SK-N-DZ (cell line): Measurements from ENCODE around the genes NSUN7, LIMCH1 and SHISA3.

DNA sequence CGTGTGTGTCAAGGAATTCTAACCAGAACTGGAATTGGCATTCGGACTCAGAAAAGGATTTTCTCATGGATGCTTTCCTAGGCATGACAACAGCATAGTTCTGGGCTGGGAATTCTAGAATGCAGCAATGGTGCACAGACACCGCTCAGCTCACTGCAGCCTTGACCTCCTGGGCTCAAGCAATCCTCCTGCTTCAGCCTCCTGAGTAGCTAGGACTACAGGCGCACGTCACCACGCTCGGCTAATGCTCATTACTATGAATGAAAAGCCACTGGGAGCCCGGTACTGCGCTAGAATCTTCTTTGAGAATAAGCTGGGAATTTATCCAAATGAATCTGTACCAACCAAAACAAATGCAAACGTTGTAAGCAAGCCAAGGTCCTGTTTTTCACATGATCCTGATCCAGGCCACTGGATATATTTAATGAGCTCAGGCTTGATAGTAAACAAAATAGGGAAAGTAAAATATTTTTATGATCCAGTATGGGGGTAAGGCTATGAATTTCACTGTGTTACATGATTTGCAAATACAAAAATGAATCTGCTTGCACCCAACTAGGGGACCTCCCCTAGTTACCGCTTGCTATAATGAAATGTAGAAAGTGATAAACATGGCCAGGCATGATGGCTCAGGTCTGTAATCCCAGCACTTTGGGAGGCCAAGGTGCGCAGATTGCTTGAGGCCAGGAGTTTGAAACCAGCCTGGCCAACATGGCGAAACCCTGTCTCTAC lies 105.0 kb downstream of the RBM47 start:
RAMPAGE:
- cytosol, long total RNA, result no peak
- nucleus, long total RNA, result no peak

DNA sequence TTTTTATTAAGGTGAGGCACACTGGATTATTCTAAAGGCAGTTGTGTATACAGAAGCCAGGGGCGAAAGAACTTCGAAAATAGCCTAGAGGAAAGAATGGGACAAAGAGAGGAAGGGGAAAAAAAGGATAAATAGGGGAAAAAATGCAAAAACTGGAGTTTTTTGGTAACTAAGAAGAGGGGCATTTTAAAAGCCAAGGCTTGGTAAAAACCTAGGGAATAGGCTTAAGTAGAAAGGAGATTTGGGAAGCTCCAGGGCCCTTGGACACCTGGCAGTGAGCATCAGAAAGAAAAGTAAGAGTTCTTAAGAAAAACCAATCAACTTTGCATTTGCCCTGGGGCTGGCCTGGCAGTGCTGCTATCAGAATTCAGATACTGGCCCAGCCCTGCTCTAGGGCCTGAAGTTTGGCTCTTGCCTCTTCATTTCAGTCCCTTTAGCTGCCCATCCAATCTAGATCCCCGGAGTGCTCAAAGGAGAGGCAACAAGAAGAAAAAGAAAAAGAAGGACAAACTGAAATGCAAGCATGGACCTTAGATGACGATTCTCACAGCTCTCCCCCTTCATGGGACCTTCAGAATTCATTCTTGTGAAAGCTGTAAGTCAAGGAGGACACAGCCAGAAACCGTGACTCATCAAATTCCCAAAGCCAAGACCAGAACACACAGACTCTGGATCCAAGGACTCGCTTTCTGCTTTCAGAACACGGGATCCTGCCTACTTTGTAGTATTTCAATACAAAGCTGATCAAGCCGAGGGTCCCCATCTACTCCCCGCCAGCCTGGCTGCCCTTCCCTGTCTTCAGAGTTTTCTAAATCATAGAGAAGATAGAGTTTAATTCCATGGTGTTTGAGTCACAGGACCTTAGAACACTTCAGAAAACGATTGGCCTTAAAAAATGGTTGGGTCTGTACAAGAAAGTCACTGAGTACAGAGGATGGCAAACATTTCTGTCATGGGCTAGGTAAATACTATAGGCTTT lies 103.8 kb downstream of the RBM47 start:
RAMPAGE:
- cytosol, long total RNA, result no peak
- nucleus, long total RNA, result no peak

RAMPAGE:
- cytosol, long total RNA, result no peak
- nucleus, long total RNA, result no peak
These were observed at the start of gene NSUN7 for GRCh38 chr4:40749594-40750528. NSUN7 (plus strand) TSS chr4:40749955.

DNA sequence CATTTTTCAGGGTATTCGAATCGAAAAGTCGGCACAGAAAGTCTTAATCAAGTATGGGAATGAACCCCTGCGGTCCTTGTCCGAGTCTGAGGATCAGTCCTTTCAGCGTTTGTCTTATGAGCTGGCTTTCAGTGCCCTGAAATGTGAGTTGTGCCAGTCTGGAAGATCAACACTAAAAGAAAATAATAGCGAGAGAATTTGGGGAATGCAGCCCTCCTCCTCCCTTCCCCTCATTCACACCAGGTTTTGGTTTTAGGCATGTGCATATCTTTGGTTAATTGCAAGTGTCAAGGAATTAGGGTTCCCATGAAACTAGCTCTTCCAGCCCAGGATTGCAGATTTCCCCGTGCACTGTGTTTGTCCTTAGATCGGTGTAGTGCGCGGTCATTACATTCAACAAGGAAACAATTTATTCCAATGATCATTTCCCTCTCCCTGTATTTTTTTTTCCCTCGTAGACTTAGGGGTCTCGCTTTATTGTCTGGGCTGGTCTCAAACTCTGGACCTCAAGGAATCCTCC lies 1.2 kb downstream of the NSUN7 start:
RAMPAGE:
- cytosol, long total RNA, result no peak
- nucleus, long total RNA, result no peak

DNA sequence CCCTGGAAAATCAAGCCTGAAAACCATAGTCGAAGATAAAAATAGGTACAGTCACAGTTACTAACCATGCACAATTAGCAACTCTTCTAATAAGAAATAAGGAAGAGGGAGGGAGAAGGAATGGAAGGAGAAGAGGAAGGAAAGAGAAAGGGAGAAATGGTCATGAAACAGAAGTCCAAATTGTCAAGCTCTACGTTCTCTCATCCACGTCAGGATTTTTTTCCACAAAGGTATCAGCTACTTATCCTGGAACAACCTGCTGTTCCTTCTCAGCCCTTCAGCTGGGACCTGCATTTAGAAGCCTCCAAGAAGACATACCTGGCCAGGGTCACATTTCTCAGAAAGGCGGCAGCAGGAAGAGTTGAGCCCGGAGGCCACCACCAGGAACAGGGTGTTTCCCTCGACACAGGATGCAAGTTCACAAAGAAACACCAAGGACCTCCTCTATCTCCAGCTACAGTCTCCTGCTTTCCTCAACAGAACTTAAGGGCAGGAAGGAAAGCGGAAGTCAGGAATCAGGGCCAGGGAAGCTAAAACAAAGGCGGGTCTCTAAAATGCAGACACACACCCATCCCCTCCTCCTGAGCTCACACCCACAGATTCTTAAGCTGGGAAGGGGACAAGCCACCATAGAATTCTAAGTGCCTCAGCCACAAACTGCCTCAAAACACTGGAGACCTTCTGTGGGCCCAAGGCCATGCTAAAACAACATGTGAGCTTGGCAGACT lies 163.6 kb downstream of the APBB2 start:
RAMPAGE:
- cytosol, long total RNA, result no peak
- nucleus, long total RNA, result no peak

RAMPAGE:
- cytosol, long total RNA, result no peak
- nucleus, long total RNA, result no peak
These were observed 69.5 kb downstream of the APBB2 start for GRCh38 chr4:41144716-41145329.

DNA sequence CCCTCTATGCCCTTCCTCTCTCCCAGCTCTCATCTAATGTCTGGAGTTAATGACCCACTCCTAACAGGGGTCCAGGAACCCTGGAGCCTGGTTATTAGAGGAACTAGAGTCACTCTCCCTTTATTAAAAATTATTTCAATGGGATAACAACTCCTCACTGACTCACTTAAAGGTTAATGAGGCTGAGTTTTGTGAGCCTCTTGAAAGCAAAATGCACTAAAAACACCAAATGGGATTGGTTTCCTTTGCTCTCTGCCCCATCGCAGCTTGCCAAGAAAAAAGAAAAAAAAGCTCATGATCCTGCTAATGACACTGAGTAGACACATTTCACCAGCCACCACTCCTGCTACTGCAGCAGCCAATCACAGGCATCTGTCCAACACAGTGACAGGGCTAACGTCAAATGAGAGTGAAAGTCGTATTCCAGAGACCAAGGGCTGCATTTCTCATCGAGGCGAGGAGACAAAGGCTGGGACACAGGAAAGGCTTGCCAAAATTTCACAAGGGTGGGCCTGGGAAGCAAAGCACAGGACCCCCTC lies 5.2 kb downstream of the APBB2 start:
RAMPAGE:
- cytosol, long total RNA, result no peak
- nucleus, long total RNA, result no peak

DNA sequence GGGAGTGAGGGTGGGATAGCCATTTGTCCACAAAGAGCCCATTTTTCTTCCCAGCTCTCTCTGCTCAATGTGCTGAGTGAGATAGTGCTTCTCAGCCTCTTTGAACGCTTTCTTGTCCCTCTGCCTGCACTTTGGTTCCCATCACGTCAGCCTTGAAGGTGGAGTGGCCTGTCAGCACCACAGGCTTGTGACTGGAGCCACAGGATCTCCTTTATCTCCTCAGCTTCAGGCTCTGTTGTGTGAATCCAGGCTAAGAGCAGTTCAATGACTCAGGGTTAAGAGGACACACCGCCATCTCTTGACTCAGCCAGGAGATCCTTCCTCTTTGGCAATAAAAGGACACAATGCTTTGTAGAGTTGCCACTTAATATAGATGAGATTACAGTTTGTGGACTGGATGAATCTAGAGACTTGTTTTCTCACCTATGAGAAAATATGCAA lies 62.0 kb downstream of the UCHL1 start:
RAMPAGE:
- cytosol, long total RNA, result no peak
- nucleus, long total RNA, result no peak

DNA sequence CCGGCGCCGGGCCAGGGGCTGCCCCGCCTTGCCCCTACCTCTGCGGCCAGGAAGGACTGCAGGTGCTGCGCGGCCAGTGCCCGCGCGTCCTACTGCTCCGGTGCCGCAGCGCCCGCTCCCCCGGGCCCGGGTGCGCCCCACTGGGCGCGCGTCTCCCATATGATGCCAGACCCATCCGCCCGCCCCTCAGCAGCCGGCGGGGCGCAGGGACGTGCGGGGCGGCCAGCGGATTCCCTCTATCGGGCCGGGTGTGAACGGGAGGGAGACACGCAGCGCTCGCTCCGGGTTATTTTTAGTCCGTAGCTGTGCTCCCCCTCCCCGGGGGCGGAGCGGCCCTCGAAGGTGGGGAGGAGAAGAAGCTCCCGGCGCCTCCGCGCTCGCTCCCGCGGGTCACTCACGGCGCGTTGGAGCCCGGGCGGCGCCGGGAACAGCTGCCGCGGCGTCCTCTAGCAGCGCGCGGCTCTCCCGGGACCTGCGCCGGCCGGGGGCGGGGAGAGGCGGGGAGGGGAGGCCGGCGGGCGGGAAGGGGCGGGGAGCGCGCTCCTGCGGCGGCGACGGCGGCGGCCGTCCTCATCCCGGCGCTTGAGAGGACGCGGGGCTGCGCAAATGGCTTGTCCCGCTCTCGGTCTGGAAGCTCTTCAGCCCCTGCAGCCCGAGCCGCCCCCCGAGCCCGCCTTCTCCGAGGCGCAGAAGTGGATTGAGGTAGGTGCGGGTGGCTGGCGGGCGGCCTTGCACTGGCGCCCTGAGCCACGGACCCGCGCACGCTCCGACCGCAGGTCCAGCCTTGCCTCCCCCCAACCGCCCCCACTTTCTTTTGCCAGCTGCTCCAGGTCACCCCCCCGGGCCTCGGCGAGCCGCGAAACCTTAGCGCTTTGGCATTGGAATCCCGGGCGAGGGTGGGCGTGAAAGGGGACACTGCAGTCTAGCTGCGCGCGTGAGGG lies 103.8 kb downstream of the UCHL1 start:
RAMPAGE:
- cytosol, long total RNA, result start-site peak on the plus strand centred at position 565 of the sequence, 50 bp wide, 315 and 364 reads in 2 replicates
- nucleus, long total RNA, result start-site peak on the plus strand centred at position 559 of the sequence, 39 bp wide, 87 and 32 reads in 2 replicates

GRCh38 chr4:41361659-41361877 lies 104.8 kb downstream of the UCHL1 start:
RAMPAGE:
- cytosol, long total RNA, result no peak
- nucleus, long total RNA, result no peak

DNA sequence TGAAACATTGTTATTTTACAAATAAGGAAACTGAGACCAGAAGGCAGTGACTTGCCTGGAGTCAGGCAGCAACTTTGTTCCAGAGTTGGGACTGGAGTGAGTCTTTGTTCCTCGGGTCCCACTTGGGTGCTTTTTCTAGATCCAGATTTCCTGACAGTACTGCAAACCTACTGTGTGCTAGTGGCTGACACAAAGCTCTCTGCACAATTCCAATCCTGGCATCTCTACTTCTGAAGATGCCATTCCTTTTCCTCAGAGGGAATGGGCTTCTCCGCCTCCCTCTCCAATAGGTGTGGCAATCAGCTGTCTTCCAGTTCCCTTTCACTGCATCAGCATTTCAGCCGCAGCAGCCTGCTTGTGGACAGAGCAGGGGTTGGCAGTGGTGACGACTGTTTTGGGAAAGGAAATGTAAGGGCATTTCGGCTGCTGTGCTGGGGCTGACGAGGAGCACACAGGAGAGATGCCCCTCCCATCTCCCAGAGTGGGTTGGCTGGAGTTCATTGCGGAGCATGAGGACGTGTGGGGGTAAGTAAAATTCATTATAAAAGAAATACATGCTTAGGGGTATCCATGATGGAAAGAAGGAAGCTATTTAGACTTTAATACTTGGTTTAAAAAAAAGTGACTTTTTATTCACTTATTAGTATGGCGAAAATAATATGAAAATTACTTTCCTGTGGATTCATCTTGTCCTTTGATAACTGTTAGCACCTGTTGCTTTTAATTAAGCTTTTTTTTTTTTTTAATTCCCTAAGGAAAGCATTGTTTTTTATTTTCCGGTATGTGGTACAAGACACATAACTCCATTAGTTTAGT lies at the start of gene LIMCH1:
TSS of gene LIMCH1 (plus strand) at position 332 of the 816 bp plus-strand sequence.
RAMPAGE:
- cytosol, long total RNA, result no peak
- nucleus, long total RNA, result no peak

GRCh38 chr4:41991346-41991756 lies 1.0 kb downstream of the SLC30A9 start:
RAMPAGE:
- cytosol, long total RNA, result no peak
- nucleus, long total RNA, result no peak

GRCh38 chr4:42396899-42397796 lies at the start of gene SHISA3:
SHISA3 (plus strand) TSS chr4:42397488.
RAMPAGE:
- cytosol, long total RNA, result no peak
- nucleus, long total RNA, result no peak

RAMPAGE:
- cytosol, long total RNA, result no peak
- nucleus, long total RNA, result no peak
These were observed 1.6 kb downstream of the SHISA3 start for GRCh38 chr4:42398723-42399483.

DNA sequence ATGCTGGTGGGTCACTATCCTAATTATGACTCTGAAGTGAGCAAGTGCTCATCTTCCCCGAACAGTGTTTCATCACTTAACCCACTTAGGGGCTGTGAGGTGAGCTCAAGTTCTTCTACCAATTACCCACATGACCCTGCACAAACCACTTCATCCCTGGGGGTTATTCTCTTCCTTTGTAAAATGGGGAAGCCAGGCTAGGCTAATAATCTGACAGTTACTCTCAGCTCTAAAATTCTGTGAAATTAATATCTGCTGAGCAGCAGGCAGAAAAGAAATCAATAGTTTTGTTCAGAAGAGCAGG lies 24.3 kb downstream of the ATP8A1 start:
RAMPAGE:
- cytosol, long total RNA, result no peak
- nucleus, long total RNA, result no peak

DNA sequence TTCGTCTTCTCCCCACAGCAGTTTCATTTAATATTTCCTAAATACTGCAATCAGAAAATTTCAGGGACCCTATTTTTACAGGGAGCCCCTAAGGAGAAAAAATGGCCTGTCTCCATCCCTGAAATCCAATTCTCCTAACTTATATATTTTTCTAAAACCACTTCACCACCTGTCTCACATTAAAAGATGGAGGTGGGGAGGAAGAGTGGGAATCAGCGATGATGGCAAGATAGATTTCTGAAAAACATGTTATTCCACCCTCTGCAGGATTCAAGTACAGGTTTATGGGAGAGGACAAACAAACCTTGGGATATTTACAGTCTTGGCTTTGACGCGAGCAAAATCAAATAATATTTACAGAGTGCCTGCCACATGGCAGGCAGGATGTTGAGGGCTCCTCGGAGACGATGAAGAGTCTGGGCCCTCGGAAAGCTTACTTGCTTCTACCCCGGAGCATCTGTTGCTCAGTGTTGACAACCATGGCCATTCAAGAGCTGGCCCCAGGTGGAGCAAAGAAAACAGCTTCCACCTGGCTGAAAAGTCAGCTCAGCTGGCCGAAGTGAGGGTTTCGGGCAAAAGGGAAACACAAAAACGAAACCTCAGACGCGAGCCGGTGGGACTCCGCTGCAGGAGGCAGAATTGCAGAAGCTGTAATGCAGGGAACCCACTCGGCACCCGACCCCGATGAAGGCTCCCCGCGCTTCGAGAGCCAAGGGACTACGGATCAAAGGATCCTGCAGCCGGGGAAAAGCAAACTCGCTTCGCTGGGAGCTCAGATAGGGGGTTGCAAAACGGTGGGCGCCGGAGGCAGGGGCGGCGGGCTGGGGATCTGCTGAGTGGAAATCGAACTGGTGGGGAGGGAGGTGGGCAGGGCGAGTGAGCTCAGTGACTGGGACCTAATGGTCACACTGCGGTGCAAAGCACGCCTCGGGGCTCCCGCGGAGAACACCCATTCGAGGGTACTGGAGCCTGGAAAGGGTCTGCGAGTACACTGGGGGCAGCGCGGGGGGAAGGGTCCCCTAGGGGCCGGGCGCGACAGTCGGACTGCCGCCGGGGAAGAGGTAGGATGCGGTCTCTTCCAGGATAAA lies 891 bp downstream of the ATP8A1 start:
RAMPAGE:
- cytosol, long total RNA, result no peak
- nucleus, long total RNA, result no peak

DNA sequence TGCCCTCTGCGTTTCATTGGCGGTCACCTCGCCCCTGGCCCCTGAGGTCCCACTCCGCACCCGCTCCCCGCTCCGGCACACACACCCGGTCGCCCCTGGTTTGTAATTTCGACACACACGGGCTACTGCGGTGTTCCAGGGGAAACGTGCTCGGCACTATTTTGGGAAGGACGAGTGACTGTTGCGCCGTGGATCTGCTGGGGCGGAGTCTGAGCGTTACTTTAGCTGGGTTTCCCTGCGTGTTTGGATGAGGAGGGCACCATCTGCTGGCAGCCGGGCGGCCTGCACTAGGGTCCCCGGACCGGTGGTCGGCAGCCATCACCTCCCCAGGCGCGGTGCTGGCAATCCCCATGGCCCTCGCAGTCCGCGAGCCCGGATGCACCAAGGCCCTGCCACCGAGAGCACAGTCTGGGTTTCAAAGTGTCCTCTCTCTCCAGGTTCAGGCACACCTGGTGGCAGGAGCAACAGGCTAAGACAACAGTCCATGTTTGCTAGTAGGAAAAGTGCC lies 1.2 kb downstream of the GABRB1 start:
RAMPAGE:
- cytosol, long total RNA, result no peak
- nucleus, long total RNA, result no peak

DNA sequence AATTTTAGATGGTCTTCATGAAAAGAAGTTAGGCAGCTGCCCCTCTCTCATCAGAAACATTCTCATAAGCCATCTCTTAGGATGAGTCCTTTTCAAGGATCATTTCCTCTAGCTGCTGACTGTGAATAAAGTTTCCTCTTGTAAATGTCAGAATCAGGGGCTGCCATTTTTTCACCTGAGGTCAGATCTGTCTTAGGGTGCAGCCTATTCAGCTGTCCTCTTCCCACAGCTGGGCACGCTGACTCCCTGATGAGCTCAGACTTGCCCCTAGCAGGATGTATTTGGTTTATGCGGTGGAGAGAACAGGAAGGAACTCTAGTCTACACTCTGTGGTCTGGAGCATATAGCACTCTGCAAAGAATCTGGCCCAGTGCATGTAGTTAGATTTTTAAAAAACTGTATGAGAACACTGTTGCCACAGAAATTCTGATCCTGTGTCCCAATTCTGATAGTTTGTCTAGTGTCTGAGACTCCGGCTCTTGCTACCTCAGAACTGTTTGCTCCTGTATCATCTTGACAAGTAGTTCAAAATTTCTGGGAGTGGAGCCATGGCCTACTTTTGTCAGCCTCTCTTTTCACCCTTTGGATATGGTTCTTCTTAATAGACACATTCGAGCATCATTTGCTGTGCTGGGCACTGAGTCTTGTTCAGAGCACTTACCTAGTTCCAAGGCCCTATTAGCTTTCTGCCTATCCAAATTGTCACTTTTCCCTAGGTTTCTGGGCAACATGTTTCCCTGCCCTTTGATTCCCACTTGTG lies 46.7 kb downstream of the ATP10D start:
RAMPAGE:
- cytosol, long total RNA, result no peak
- nucleus, long total RNA, result no peak

DNA sequence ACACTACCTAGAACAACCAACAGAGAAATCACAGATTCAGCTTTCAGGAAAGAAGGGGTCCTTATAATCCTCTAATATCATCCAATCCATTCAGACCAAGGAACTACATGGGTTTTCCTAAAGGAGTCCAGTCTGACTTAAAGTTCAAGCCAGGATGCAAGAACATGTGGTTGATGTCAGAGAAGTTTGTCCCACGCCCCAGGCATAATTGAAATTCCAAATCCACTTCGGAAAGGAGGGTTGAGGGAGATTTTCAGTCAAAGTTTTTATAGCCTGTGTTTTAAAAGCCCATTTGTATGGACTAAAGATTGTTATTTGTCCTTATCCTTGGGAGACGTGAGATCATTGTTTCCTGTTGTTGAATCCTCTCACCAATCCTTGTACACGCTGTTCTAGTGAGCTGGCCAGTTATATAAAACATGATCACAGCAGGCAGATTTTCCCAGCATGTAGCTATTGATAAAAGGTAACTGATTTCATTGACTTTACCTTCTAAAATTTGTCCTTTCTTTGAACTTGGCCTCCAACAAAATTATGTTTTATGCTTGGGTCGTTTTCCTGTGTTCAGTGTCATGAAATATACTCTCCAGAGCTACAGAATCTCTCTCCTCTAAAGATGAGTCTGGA lies 92.7 kb downstream of the ATP10D start:
RAMPAGE:
- cytosol, long total RNA, result no peak
- nucleus, long total RNA, result no peak

GRCh38 chr4:47830910-47831702 lies 6.8 kb downstream of the CORIN start:
RAMPAGE:
- cytosol, long total RNA, result no peak
- nucleus, long total RNA, result no peak